ENCODE measurements around the genes CNN1, ZNF700, ZNF763, ZNF844 and BEST2.

- PRO-cap, 2 experiments: no peak in any of the 2 experiments
These were observed 17.5 kb downstream of the KANK2 start for GRCh38 chr19:11179664-11180494.

DNA sequence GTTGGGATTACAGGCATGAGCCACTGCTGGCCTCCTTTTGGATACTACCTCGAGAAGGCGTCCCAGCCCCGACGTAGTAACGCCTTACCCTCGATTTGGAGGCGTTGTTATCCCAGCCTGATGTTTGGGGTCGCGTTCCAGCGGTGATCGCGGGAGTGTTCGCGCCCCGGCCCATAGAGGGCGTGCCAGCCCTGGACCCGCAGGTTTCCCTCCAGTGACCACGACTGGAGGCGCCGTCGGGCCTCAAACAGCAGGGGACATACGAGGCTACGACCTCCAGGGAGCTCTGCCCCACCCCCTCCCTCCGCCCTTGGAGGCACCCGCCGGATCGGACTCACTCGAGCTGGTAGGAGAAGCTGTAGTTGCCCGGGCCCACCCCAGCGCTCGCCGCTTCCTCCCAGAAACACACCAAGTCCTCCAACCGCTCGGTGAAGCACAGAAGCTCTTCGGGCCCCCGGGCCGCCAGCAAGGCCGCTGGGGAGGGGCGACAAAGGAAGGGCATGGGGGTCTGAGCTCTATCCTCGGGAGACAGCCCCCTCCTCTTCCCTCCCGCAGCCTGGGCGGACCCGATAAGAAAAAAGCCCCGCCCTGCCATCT is 1.3 kb downstream of the EPOR start:
- PRO-cap, 2 experiments: no peak in any of the 2 experiments

- PRO-cap, 2 experiments: no peak in any of the 2 experiments
These were observed 5.6 kb downstream of the PRKCSH start for GRCh38 chr19:11440960-11441472.

GRCh38 chr19:11485030-11485971 is 4.5 kb upstream of the ELAVL3 start:
- PRO-cap, 2 experiments: no peak in any of the 2 experiments

GRCh38 chr19:11505875-11506417 is 307 bp upstream of the ZNF653 start:
- PRO-cap, 2 experiments: peak in 2 of 2 experiments; most common plus-strand start chr19:11505963 (in 2); most common minus-strand start chr19:11505993 (in 1)

DNA sequence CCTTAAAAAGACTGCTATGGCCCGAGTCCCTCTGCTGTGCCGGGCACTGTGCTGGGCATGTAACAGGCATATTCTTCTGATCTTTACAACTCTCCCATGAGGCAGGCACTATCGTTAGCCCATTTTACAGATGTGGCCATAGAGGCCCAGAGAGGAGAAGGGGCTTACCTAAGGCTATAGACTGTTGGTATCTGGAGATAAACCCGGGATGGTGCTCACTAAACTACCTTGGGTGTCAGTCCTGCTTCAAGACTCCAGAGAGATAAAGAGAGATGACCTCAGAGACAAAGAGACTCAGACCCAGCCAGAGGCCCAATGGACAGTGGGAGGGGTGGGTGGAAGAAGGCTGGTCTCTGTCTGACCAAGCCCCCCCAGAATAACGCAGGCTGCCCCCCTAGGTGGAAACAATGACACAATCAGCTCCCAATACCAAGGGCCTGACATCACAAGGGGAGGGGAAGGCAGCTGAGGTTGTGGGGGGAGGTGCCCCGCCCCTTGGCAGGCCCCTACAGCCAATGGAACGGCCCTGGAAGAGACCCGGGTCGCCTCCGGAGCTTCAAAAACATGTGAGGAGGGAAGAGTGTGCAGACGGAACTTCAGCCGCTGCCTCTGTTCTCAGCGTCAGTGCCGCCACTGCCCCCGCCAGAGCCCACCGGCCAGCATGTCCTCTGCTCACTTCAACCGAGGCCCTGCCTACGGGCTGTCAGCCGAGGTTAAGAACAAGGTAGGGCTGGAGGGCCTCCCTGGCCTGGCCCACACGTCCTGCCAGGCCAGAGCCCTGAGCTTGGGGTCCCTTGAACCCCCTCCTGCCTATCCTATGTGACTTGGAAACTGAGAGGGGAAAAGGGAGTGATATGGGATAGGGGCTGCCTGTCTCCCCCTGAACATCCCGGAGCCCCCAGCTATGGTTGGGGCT is at the start of gene CNN1:
Gene CNN1 (plus strand): TSS at position 585 of the 916 bp plus-strand sequence.
- PRO-cap, 2 experiments: peak in 2 of 2 experiments; most common plus-strand start position 559 of the sequence (in 2); most common minus-strand start position 264 of the sequence (in 1)

DNA sequence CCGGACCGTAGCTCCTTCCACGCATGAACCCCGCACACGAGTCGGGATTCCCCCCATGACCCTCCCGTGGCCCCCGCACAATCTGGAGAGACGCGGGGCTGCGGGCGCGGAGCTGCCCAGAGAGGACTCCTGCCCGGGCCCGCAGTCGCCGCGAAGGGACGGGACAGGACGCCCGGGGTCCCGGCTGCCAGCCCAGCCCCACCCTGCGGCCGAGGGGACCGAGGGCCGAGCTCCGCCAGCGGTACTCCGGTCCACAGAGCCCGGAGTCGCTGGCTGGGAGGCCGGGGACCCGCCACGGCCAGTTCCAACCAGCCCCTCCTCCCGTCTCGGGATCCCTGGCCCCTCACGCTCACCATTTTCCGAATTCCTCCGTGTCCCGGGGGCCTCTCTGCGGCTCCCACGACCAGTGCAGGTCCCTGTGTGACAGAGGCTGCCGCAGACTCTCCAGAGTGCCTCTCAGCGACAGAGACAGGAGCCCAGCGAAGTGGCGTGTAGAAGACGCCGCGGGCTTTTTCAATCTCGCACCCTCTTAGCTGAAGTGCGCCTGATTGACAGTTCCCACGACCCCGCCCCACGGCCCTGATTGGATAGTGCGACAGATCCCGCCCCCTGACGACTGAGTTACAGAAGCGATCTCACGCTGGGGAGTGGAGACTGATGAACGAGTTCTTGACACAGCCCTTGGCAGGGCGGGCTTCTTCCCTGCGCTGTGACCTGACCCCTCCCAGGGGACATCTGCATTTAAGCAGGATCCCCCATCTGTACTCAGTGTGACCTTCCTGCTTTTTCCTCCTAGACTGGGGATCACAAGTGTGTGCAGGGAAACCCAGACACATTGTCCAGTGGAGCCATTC is 44.1 kb downstream of the ZNF823 start:
- PRO-cap, 2 experiments: peak in 2 of 2 experiments; most common plus-strand start position 664 of the sequence (in 2); most common minus-strand start position 486 of the sequence (in 2)

DNA sequence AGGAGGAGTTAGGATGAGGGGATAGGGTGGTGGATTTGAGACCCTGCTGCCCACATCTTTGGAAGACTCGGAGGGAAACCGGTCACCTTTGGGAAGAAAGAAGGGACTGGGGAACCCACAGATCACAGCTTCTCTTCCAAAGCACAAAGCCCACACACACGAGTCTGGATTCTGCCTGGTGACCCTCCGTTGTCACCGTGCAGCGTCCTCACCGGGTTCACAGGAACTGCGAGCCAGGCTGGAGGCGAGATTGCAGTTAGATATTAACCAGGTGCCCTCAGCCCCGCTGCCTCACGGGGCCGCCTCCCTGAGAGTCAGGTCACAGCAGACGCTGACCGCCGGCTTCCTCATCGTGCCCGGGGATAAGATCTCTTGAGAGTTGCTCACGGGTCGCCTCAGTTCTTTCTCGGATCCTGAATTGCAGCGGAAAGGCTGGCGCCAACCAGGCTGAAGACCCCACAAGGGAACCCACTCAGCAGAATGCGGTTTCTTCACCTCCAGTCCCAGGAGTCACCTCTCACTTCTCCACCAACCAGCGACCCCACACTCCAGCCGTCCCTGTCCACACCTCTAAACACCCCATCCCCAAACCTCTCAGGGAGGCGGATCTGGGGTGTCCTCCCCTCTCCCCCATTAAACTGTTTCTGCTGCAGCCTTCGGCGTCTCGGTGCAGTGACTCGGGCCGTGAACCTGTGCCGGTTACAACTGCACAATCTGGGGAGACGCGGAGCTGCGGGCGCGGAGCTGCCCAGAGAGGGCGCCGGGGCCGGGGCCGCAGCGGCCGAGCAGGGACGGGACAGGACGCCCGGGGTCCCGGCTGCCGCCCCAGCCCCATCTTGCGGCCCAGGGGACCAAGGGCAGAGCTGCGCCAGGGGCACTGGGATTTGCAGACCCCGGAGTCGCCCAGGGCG is 669 bp downstream of the ZNF823 start:
- PRO-cap, 2 experiments: no peak in any of the 2 experiments

GRCh38 chr19:11924434-11924813 is 483 bp upstream of the ZNF700 start:
- PRO-cap, 2 experiments: no peak in any of the 2 experiments

- PRO-cap, 2 experiments: peak in 2 of 2 experiments; most common plus-strand start chr19:11925075 (in 1); most common minus-strand start chr19:11924961 (in 2)
These were observed at the start of gene ZNF700 for GRCh38 chr19:11924814-11925764. Gene ZNF700 (plus strand): TSS chr19:11925107.

DNA sequence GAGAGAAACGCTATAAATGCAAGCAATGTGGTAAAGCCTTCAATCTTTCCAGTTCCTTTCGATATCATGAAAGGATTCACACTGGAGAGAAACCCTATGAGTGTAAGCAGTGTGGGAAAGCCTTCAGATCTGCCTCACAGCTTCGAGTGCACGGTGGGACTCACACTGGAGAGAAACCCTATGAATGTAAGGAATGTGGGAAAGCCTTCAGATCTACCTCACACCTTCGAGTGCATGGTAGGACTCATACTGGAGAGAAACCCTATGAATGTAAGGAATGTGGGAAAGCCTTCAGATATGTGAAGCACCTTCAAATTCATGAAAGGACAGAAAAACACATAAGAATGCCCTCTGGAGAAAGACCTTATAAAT is 15.7 kb upstream of the ZNF763 start:
- PRO-cap, 2 experiments: no peak in any of the 2 experiments

DNA sequence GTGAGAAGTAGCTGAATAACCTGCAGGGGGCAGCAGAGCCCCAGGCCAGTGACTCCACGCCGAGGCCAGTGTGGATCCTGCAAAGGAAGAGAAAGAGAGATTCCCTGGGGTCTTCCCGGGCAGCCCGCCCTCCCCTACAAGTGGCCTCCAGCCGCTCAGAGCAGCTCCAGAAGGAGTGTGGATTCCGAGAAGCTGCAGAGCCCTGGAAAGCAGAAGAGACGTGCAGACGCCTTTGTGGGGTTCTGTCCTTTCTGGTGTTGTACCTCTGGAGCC is 869 bp upstream of the ZNF763 start:
- PRO-cap, 2 experiments: peak in 1 of 2 experiments; most common plus-strand start position 169 of the sequence (in 1)

DNA sequence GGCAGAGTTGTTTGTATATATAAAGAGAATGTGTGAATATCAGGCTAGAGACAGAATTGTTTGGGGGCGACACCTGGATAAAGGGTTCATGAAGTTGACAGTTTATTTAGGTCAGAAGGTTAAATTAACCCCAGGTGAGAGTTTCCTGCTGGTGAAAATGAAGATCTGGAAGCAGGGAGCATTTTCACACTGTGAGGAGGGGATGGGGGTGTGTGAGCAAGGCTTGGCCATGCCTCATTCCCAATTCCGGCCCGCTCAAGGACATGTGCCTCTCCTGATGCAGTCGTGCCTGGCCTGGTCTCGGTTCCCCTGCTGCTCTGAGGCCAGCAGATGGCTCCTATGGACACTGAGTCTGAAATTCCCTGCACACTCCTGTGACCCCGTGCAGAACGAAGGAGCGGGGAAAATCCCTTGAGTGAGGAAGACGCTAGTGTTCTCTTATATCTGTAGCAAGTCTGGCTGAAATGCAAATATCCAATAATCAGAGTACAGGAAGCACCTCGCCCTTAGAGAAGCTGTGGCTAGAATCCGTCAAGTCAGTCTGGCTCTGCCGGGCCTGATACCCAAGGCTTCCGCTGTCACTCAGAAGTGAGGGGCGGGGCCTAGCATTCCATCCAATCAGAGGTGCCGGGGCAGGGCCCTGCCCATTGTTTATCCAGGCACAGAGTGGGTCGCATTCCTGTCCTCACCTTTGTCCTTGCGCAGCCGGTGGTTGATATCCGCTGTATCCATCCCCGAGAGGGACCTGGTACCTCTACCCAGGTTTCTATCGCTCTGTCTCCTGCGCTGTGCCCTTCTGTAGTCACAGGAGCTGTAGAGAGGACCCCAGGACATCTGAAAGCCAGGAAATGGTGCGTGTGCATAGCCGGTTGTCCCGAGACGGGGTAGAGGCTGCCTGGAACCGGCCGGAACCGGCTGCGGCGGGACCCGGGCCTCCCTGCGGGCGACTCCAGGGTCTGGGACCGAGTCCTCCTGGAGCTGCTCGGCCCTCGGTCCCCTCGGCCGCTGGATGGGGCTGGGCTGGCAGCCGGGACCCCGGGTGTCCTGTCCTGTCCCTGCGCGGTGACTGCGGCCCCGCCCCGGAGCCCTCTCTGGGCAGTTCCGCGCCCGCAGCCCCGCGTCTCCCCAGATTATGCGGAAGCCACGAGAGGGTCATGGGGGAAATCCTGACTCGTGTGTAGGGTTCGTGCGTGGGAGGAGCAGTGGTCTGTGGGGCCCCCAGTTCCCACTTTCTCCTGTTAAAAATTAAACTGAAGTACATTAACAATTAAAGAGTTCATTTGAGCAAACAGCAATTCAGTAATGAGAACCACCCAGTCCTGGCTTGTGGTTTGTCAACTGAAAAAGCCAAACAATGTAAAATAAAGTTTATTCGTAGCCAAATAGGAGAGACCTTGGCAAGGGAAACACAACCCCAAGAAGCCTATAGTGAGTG is at the start of gene ZNF763:
Gene ZNF763 (plus strand): TSS at position 680 of the 1,435 bp plus-strand sequence.
- PRO-cap, 2 experiments: peak in 2 of 2 experiments; most common plus-strand start position 647 of the sequence (in 1); most common minus-strand start position 549 of the sequence (in 2)

DNA sequence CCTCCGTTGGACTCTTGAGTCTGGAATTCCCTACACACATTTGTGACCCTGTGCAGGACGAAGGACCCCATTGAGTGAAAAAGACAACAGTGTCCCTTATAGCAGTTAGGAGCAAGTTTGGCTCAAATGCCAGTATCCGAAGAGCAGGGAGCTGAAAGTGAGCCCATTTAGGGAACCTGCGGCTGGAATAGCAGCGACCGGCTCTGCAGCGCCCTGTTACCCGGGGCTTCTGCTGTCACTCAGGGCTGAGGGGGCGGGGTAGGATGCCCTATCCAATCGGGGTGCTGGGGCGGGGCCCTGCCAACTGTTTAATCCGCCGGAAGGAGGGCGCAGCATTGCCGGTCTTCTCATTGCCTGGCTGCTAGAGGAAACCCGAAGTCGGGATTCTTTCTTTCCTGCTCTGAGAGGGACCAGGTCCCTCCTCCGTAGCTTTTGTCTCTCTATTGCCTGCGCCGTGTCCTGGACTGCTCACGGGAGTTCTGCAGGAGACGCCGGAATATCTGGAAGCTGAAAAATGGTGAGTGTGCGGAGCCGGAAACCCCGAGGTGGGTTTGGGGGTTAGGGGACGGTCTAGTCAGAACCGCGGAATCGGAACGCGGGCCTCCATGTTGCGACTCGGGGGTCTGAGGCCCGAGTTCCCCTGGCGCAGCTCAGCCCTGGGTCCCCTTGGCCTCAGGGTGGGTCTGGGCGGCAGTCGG is 22.6 kb downstream of the ZNF763 start:
- PRO-cap, 2 experiments: peak in 2 of 2 experiments; most common plus-strand start position 350 of the sequence (in 2); most common minus-strand start position 189 of the sequence (in 1)

DNA sequence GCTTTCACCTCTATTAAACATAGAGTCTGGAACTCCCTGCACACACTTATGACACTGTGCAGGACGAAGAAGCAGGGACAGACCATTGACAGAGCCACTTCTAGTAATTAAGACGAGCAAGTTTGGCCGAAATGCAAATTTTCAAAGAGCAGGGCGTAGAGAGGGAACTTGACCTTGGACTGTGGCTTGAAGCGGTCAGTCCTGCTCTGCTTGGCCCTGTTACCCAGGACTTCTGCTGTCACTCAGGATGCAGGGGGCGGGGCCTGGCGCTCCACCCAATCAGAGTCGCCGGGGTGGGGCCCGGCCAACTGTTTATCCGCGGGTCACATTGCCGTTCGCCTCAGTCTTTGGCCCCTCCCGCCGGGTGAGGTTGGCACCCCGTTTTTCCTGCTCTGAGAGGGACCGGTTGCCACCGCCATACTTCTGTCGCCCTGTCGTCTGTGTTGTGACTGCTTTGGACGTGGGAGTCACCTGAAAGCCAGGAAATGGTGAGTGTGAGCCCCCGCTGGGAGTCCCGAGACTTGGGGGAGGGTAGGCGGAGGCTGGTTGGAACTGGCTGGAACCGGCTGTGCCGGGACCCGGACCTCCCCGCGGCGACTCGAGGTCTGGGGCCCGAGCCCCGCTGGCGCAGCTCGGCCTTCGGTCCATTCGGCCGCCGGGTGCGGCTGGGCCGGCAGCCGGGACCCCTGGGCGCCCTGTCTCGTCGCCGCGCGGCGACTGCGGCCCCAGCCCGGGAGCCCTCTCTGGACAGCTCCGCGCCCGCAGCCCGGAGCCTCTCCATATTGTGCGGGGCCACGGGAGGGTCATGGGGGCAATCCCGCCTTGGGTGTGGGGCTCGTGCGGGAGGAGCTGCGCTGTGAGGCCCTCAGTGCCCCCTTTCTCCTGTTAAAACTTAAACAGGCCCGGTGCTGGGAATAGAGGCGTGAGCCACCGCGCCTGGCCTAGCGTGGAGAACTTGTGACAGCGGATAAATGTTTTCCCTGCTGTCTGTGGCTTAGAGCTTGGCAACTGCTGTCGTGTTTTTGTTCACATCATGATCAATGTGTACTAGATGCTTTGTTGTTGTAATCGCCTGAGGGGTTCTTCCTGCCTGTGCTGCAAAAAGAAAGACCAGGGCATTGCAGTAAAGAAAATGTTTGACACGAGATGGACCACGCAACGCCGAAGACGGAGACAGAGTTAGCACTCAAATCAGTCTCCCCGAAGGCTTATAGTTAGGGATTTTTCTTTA is at the start of gene ZNF844:
Gene ZNF844 (plus strand): TSS at position 343 of the 1,231 bp plus-strand sequence.
- PRO-cap, 2 experiments: peak in 2 of 2 experiments; most common plus-strand start position 343 of the sequence (in 2); most common minus-strand start position 183 of the sequence (in 1)

- PRO-cap, 2 experiments: no peak in any of the 2 experiments
These were observed 948 bp downstream of the ZNF443 start for GRCh38 chr19:12439704-12440441.

- PRO-cap, 2 experiments: no peak in any of the 2 experiments
These were observed 29.1 kb upstream of the ZNF709 start for GRCh38 chr19:12513481-12514272.

- PRO-cap, 2 experiments: no peak in any of the 2 experiments
These were observed 6.1 kb upstream of the WDR83OS start for GRCh38 chr19:12675152-12675949.

GRCh38 chr19:12751444-12751933 is at the start of gene BEST2:
Gene BEST2 (plus strand): TSS chr19:12751791.
- PRO-cap, 2 experiments: no peak in any of the 2 experiments

- PRO-cap, 2 experiments: peak in 2 of 2 experiments; most common plus-strand start chr19:12778252 (in 1); most common minus-strand start chr19:12778105 (in 2)
These were observed 2.7 kb upstream of the HOOK2 start for GRCh38 chr19:12777906-12778646.